Measurements from ENCODE around the genes F2RL1 and TBCA.

- PRO-cap: unidirectional peak, plus-strand start at chr5:76547648; bidirectional peak, plus-strand start at chr5:76547735, minus-strand start at chr5:76547680
- RAMPAGE, long total RNA, 4 experiments: no peak in any of the 4 experiments
Measured at GRCh38 chr5:76547141-76548396, 75.6 kb downstream of the F2RL2 start.

GRCh38 chr5:76566703-76566974 is 56.6 kb downstream of the F2RL2 start:
- PRO-cap: unidirectional peak, plus-strand start at chr5:76566803
- RAMPAGE, long total RNA, 4 experiments: no peak in any of the 4 experiments

- PRO-cap: bidirectional peak, plus-strand start at chr5:76819037, minus-strand start at chr5:76818805; bidirectional peak, plus-strand start at chr5:76819697, minus-strand start at chr5:76819380
- RAMPAGE, long total RNA, 4 experiments: start-site peak on the plus strand in 4 of 4 experiments, at chr5:76819000-76819124 at its widest, 91 to 675 reads per replicate
Measured at GRCh38 chr5:76818697-76819485, at the start of gene F2RL1. Gene F2RL1 (plus strand): TSS chr5:76819030.

DNA sequence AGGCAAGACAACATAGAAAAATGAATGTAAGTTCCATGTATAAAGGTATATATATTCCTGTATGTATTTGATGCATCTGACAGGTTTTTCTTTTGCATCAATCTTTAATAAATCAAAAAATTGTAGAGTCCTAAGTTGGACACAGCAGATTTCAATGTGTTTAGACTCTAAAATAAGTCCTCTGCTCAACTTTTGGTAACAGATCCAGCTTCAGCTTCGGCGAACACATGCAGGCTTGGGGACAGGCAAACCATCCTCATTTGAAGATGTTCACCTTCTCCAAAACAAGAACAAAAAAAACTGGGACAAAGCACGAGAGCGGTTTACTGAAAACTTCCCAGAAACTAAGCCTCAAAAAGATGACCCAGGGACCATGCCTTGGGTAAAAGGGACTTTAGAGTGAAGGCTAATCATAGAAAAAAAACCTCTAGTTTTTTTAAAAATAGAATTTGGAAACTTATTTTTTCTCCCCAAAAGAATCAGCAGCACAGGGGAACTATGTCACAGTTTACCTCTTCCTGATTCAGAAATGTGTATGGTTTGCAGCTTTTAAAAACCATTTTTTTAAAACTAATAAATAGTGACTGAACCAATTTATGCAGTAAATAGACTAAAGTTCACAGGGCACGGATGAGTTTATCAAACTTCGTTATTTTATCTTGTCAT is 24.1 kb downstream of the ZBED3 start:
- PRO-cap: no peak
- RAMPAGE, long total RNA, 4 experiments: start-site peak on the plus strand in 1 of 4 experiments, centred at position 282 of the sequence, 10 reads per replicate

DNA sequence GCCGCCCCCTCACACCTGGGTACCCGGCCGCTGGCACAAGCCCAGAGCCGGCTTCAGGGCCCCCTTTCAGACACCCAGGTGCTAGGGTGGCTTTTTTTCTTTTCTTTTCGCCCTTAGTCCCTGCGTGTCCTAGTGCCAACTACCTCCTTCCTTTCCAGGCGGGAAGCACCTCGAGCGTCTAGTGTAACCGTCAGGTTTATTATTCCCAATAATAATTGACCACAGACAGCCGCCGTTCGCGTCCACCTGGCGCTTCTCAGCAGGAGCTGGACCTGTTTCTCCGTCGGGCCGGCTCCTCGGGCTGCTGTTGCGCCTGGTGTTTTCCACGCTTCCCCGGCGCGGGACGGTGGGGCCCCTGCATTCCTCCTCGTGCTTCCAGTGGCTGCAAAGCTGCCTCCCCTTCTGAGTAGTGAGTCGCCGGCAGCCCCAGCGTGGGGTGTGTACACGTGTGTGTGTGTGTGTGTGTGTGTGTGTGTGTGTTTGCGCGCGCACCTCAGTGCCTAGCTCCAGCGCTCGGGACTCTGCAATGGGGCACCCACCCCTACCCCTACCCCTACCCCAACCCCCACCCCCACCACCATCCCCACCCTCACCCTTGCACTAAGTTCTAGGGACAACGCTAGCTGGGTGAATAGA is 29.8 kb upstream of the PDE8B start:
- PRO-cap: no peak
- RAMPAGE, long total RNA, 4 experiments: no peak in any of the 4 experiments

GRCh38 chr5:77181358-77182341 is 28.8 kb upstream of the PDE8B start:
- PRO-cap: no peak
- RAMPAGE, long total RNA, 4 experiments: no peak in any of the 4 experiments

DNA sequence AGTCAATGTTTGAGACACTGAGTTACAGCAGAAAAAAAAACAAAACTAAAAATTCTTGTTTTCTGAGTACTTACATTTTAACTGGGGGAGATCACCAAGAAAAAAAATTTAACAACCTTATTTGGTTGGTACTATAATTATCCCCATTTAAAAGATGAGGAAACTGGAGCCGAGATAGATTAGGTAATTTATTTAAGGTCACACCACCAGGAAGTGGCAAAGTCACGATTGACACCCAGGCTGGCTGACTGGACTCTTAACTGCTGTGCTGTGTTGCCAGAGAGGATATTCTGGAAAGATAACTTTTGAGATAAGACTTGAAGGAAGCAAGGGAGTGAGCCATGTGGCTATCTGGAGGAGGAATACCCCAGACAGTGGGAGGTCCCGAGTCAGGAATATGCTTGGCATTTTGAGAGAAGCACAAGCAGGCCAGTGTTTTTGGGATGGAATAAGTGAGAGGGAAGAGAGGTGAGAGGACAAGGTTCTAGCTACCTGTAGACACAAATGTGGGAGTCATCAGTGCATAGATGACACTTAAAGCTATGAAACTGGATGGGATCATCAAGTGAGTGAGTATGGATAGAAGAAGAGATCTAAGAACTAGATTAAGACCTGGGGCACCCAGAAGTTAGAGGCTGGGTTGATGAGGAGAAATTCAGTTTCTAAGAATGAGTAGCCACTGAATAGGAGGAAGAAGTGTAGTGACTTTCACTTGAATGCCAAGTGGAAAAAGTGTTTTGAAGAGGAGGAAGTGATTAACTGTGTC is 25.5 kb downstream of the PDE8B start:
- PRO-cap: no peak
- RAMPAGE, long total RNA, 4 experiments: no peak in any of the 4 experiments

DNA sequence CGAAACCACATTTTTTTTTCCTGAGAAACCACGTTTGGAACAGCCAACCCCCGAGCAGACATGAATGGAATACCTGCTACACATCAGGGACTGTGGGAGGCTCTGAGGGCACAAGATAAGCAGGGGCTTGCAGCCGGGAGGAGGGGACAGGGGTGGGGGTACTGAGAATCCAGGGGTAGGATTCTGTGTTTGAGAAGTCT is 133.2 kb downstream of the WDR41 start:
- PRO-cap: no peak
- RAMPAGE, long total RNA, 4 experiments: no peak in any of the 4 experiments

GRCh38 chr5:77590373-77590731 is 48.2 kb downstream of the OTP start:
- PRO-cap: no peak
- RAMPAGE, long total RNA, 4 experiments: no peak in any of the 4 experiments

DNA sequence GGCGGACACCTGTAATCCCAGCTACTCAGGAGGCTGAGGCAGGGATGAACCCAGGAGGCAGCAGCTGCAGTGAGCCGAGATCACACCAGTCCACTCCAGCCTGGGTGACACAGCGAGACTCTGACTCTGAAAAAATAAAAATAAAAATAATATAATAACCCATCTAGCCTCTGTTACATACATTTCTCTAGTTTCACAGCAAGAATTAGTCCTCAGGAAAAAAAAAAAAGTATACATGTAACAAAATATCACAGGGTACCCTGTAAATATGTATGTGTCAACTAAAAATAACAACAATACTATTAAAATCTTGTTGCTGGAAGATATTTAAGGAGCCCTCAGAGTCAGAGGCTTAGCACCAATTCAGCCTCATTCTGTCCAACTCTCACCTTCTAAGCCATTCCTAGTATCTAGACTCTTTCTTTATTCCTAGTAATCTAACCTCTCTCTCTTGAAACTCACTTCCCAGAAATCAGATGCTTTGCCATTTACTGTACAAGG is 5.1 kb downstream of the TBCA start:
- PRO-cap: no peak
- RAMPAGE, long total RNA, 4 experiments: no peak in any of the 4 experiments

DNA sequence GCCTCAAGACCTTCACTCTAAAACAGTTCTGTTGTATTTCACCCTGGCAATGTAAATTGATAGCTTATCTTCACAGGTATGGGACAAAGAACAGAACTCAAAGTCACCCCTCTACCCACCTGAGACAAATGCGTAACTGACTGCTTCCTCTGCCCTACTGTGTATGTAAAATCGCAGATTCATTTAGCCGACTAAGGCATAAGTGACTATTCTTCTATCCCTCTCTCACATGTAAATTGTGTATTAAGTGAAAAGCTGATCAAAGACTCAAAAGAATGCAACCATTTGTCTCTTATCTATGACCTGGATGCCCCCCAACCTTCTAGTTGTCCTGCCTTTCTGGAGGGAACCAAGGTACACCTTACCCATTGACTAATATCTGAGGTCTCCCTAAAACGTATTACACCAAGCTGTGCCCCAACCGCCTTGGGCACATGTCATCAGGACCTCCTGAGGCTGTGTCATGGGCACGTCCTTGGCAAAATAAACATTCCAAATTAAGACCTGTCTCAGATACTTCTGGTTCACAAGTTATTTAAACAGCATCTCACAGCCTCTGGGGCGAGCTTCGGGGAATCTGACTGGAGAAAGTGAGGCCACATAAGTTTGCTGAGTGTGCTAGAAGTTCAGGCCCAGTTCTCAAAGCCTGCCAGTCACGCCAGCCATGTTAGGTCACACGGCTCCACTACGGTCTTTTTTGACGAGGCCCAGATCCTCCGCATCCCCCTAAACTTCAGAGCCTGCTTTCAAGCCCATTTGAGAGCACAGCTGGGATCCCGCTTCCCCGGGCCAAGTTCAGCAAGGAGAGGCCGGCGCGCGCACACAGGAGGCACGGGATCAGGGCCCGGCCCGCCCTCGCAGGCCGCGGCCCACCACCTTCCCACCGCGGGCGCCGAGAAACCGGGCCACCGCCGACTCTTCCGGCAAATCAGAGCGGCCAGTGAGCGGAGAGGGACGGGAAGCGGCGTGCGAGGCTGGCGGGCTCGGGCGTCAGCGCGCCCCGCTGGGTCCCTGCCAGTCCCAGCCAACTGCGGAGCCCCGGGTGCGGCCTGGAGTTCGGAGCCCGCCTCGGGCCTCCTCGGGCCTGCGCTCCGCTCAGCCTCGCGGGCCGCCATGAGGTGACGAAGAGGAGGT is 727 bp downstream of the TBCA start:
- PRO-cap: bidirectional peak, plus-strand start at position 947 of the sequence, minus-strand start at position 942 of the sequence
- RAMPAGE, long total RNA, 4 experiments: no peak in any of the 4 experiments

DNA sequence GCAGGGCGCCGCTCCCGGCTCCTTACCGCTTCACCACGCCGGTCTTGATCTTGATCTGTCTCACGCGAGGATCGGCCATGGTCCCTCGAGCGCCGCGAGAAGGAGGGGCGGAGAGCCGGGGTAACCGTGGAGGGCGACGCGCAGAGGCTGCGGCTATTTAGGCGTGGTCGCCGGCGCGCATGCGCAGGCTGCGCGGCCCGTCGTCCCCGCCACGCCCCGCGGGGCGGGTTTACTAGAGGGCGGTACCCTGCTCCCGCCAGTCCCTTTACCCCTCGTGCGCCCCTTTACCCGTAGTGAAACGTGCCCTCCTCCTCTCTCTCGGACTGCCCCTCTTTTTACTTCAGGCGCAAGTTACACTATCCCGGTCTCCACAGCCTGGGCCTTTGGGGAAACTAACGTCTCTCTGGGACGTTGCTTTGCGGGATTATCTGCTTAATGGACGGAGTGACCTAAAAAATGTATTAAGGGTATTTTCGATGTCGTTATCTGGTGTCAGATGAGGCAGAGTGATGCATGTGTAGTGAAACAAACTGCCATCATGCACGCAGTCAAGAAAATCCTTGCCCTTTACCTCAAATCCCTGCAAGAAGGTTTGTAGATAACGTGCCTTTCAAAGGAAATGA is at the start of gene TBCA:
Gene TBCA (minus strand): TSS at position 161 of the 623 bp plus-strand sequence.
- PRO-cap: bidirectional peak, plus-strand start at position 293 of the sequence, minus-strand start at position 96 of the sequence
- RAMPAGE, long total RNA, 4 experiments: start-site peak on the minus strand in 3 of 4 experiments, centred at positions 116 to 125 of the sequence, 1,131 to 5,514 reads per replicate

- PRO-cap: no peak
- RAMPAGE, long total RNA, 4 experiments: start-site peak on the minus strand in 1 of 4 experiments, at chr5:78498515-78498645 at its widest, 8 reads per replicate
Measured at GRCh38 chr5:78498012-78498873, 137.8 kb downstream of the SCAMP1 start.

GRCh38 chr5:78649455-78649836 is 874 bp upstream of the LHFPL2 start:
- PRO-cap: no peak
- RAMPAGE, long total RNA, 4 experiments: no peak in any of the 4 experiments

- PRO-cap: bidirectional peak, plus-strand start at chr5:78985777, minus-strand start at chr5:78985638; unidirectional peak, minus-strand start at chr5:78985875; unidirectional peak, minus-strand start at chr5:78985921
- RAMPAGE, long total RNA, 4 experiments: no peak in any of the 4 experiments
Measured at GRCh38 chr5:78985701-78986389, 735 bp upstream of the ARSB start.

GRCh38 chr5:79047241-79047885 is 22.1 kb downstream of the DMGDH start:
- PRO-cap: no peak
- RAMPAGE, long total RNA, 4 experiments: no peak in any of the 4 experiments

DNA sequence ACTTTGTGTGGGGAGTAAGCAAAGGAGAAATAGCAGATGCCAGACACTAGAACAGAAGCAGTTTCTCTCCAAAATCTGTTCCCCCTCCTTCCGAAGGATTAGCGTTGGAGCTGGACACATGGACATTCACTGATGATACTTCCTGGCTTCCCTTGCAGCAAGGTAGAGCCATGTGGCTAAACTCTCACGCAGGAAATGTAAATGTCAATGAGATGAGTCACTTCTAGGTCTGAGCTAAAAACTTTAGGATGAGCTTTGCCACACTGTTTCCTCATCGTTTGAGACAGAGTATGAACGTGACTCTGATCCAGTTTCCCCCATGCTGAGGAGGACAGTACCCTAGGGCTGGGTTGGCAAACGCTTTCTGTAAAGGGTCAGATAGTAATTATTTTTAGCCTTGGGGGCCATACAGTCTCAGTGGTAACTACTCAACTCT is 5.1 kb downstream of the BHMT2 start:
- PRO-cap: no peak
- RAMPAGE, long total RNA, 4 experiments: no peak in any of the 4 experiments

DNA sequence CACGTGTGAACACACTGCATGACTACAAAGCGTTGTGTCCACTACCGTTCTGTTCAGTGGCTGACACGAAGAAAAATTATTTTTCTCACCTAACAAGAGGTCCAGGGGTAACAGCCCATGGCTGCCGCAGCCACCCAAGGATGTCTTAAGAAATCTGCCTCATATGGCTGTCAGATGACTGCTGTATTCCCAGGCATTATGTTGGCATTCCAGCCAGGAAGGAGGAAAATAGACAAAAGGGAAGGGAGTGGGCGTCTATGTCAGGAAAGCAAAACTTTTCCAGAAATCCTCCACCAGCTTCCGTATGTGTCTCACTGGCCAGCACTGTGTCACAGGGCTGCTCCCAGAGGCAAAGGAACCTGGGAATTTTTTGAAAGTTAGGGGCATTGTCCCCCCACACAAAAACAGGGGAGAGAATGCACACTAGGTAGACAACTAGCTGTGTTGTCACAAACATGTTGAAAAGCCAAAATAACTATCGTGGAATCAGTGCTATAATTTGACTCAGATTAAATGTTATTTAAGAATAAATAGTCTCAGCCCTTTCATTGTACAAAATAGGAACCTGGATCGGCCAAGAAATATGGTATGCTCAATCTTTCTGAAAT is 7.3 kb downstream of the BHMT2 start:
- PRO-cap: no peak
- RAMPAGE, long total RNA, 4 experiments: no peak in any of the 4 experiments

DNA sequence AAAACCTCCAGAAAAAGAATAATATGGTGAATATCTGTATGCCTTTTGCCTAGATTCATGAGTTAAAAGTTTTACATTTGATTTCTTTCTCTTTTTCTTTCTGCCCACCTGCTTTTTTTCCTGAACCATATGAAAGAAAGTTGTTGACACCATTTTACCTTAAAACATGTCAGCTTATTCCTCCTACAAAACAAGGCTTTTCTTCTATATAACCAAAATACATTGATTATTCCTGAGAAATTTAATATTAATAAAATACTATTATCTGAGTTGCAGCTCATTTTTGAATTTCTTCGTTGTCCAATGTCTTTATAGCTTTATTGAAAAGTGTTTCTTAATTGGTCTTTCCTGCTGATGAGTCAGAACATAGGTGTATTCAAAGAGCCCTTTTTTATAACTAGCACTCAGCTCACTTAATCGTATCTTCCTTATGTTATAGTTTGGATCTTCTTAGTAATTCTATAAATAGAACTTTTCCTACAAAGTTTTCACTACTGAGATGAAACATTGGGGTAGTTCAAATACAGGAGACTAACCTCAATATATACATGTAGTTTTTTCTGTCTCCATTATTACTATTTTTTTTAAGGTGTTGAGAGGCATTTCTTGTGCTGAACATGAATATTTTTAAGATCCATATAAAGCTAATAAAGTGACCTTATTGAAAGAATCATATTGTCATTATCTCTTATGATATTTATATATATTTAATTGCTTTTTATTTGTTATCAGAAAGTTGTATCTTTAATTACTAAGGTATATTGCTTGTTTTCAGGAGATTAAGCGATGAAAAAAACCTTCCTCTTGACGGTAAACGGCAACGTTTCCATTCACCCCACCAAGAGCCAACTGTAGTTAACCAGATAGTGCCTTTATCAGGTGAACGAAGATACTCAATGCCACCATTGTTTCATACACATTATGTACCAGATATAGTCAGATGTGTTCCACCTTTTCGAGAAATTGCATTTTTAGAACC is 10.5 kb downstream of the TENT2 start:
- PRO-cap: no peak
- RAMPAGE, long total RNA, 4 experiments: no peak in any of the 4 experiments

GRCh38 chr5:79690667-79691798 is 1.4 kb downstream of the CMYA5 start:
- PRO-cap: no peak
- RAMPAGE, long total RNA, 4 experiments: no peak in any of the 4 experiments

All from transverse colon (tissue), 4 donors.